Umbilical cord (tissue), 2 donors: ENCODE measurements around the genes GPBP1L1 and CYP4B1.

DNA sequence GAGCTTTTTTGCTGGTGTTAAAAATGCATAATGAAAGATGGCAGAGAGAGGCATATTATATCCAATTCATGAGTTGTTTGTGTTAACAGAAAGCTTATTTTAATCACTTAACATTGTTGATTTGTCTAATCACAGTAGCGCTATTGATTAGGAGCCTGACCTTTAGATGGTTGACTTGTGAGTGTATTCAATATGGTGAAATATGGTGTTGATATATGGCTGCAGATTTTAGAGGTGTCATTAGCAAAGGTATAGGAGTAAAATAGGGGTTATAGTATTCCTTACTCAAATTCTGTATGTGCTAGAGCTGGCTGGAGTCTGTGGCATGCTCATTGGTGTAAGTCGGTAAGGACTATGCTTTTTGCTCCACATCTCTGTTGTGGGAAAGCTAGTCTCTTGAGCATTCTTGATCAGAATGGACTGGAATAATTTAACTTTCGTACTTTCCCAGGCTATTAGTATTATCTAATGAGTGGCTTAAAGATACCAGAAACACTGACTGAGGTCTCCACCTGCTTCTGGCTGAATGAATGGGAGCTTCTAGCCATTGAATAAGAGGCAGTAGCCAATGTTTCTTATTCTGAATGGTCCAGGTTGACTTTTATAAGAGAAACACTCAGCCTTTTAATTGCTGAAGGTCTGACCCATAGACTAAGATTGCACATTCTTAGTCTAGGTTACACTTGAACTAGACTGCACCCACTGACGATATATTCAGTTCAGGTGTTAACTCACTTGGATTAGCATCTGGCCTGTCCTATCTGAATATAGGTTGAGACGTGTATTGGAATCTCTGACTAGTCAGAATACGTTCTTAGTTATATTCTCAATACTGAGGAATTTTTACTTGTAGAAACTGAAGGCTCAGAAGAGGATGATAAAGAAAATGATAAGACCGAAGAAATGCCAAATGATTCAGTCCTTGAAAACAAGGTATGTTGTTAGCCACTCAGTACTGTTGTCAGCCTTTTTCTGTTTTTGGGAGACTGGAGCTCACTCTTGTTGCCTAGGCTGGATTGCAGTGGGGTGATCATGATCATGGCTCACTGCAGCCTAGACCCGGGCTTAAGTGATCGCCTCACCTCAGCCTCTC lies 11.2 kb downstream of the CCDC17 start:
- RAMPAGE, long total RNA, result no peak

GRCh38 chr1:45622095-45622531 lies 1.7 kb downstream of the CCDC17 start:
- RAMPAGE, long total RNA, result no peak

- RAMPAGE, long total RNA, result start-site peak on the minus strand at chr1:45686510-45686535, 41 and 97 reads in 2 replicates
Observed at GRCh38 chr1:45686416-45686818, at the start of gene GPBP1L1. Gene GPBP1L1, minus strand, starts transcription at chr1:45686533.

- RAMPAGE, long total RNA, result no peak
Observed at GRCh38 chr1:45766964-45767343, 16.5 kb upstream of the IPP start.

GRCh38 chr1:45804637-45805060 lies 1.2 kb downstream of the MAST2 start:
- RAMPAGE, long total RNA, result no peak

GRCh38 chr1:45884682-45885144 lies 81.3 kb downstream of the MAST2 start:
- RAMPAGE, long total RNA, result no peak

GRCh38 chr1:45972432-45973033 lies 159.9 kb downstream of the PIK3R3 start:
- RAMPAGE, long total RNA, result no peak

- RAMPAGE, long total RNA, result no peak
Observed at GRCh38 chr1:46062469-46063260, 69.8 kb downstream of the PIK3R3 start.

GRCh38 chr1:46132318-46132430 lies 255 bp downstream of the PIK3R3 start:
- RAMPAGE, long total RNA, result no peak

DNA sequence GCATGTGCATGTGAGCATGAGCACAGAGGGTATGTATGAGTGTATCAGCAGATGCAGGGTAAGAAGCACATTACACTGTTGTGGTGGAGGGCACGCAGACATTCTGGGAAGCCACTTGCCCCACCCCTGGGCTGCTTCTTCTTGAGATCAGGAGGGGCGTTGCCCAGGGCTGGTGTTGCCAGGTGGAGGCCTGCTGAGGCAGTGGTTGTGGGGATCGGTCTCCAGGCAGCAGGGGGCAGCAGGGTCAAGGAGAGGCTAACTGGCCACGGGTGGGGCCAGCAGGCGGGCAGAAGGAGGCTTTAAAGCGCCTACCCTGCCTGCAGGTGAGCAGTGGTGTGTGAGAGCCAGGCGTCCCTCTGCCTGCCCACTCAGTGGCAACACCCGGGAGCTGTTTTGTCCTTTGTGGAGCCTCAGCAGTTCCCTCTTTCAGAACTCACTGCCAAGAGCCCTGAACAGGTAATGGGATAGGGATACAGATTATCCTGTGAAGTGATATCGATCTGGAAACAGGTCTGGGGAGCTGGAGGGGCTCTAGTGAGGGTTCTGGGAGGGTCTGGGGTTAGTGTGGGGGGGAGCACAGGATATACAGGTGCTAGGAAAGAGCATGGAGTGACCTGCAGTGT lies 4.0 kb upstream of the P3R3URF start:
- RAMPAGE, long total RNA, result no peak

DNA sequence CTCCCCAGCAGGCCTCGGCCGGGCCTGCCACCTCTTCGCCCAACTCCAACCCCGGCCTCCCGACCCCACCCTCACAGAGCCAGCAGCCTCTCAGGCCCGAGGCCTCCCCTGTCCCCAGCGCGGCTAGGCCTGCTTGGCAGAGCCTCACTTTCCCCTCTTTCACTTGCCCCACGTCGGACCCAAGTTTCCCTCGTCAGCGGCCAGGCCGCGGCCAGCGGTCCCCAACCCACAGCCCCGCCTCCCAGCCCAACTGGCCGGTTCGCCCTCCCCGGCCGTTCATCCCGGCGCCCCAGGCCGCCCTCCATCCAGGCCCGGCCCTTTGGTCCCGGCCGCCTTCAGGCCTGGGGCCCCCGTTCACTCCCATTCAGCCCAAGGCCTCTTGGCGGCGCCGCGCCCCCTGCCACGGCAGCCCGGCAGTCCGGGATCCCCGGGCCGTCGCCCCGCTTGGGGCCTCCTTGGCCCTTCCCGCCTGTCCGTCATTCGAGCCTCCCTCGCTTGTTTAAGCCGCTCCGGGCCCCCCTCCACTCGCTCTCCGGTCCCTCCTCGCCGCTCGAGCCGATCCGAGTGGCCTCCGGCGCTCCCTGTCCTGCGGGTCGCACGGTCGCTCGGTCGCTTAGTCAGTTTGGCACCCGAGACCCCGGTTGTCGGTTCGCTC lies 1.5 kb downstream of the LRRC41 start:
- RAMPAGE, long total RNA, result no peak

DNA sequence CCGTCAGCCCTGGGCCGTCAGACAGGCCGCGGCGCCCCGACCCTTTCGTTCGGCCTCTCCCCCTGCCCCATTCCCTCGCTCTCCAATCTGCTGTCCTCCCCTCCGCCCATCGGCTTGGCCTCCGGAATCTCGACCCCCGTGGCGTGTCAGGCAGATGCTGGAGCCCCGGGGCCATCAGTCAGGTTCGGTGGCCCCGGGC lies 1.0 kb downstream of the LRRC41 start:
- RAMPAGE, long total RNA, result no peak

GRCh38 chr1:46341580-46342351 lies 1.2 kb downstream of the NSUN4 start:
- RAMPAGE, long total RNA, result no peak

GRCh38 chr1:46361493-46362113 lies 21.0 kb downstream of the NSUN4 start:
- RAMPAGE, long total RNA, result start-site peak on the plus strand at chr1:46361736-46361865, 12 and 7 reads in 2 replicates

- RAMPAGE, long total RNA, result no peak
Observed at GRCh38 chr1:46532873-46533166, 2.5 kb downstream of the TMEM275 start.

GRCh38 chr1:46612909-46613520 lies 3.6 kb downstream of the MOB3C start:
- RAMPAGE, long total RNA, result no peak

- RAMPAGE, long total RNA, result no peak
Observed at GRCh38 chr1:46665565-46666366, 2.4 kb downstream of the ATPAF1 start.

DNA sequence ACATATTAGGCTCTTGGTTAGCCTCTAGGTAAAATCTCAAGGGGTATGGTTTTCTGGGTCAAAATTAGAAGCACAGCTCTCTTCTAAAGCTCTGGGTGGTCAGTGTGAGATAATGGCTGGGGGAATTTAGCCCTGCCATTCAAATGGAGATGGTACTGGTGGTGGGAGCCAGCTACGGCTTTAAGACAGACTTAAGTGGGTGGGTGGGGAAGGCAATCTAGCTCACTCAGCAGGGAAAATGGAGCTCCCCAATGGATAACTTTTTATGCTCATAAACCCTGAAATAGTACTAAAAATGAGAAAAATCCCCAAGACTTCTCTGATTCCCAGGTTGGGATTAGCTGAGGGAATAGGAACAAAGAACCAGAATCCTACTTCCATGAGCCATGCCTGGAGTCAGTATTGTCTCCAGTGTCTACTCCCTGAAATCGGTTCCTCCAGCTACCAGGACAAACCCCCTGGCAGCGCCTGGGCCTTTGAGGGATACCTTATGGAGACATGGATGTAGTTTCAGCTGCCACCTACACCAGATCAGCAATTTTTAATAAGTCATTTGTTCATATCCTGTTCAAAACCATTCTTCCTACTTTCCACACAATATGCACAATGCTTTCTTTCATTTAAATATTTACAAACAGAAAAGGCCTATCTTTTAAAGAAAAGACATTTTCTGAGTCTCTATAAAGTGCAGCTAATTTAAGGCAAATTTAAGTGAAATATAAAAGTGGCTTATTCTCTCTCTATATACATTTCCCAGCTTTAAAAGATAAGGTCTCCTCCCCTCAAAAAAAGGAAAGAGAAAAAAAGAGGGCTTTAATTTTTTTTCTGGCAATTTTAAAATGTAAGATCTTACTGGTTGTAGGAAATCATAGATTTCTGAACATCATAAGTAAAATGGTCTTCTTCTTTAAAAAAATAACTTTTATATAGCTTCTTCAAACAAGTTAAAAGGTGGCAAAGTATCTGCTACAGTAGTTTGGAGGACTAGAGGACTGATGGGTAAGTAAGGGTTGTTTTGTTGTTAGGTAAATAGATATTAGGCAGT lies 6.1 kb downstream of the TEX38 start:
- RAMPAGE, long total RNA, result no peak

GRCh38 chr1:46798813-46799356 lies at the start of gene CYP4B1:
Gene CYP4B1, plus strand, starts transcription at chr1:46799046.
- RAMPAGE, long total RNA, result no peak

GRCh38 chr1:46986327-46986997 lies 37.0 kb upstream of the CYP4X1 start:
- RAMPAGE, long total RNA, result no peak